Kidney (tissue), 2 donors: ENCODE data around the gene XCL1.

DNA sequence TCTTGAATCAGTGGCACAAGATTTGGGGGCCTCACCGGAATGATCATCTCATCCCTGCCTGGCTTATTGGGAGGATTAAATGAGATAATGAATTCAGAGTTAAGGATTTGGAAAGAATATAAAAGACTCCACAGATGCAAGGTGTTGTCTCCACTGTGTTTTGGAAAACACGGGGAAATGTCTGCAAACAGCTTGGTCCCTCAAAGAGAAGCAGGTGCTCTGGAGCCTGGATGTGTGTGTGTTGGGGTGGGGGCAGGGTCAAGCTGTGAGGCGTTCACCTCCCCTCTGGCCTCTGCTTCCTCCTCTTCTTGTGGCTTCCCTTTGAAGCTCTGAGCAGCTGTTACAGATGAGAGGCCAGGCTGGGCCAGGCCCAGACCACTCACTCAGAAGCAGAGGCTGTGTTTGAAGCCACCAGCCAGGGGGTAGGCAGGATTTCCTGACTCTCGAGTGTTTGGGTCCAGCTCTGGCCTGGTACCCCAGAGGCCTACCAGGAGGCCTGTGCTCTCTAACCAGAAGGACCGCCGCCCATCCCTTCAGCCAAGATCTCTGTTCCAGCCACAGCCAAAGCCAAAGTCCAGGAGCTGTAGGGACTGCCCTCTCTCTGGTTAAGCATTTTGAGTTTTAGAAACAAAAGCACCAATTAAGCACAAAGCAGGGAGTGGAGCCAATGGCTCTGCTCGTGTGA lies 20.2 kb downstream of the RCSD1 start:
- PRO-cap: no peak
- RRBS: no CpG with 5 or more reads among the region's 7 CpGs

DNA sequence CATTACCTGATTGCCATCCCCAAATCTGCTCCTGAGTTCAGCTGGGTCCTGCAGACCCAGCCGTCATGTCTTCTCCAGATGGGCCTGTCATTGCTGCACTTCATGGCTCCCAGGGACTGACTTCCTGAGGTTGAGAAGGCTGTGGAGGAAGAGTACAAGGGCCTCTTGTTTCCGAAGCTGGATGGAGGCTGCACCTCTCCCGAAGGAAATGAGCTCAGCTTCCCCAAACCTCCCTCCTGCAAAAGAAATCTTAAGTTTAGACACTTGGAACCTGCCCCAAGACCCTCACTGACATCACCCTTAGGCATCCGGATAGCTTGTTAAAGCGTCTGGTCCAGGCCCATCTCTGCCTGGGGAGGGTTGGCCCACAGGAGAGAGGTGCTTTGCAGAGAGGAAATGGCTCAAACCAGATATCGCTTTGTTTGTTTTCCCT lies 24.9 kb downstream of the RCSD1 start:
- PRO-cap: no peak
- RRBS: no CpG with 5 or more reads among the region's 6 CpGs

DNA sequence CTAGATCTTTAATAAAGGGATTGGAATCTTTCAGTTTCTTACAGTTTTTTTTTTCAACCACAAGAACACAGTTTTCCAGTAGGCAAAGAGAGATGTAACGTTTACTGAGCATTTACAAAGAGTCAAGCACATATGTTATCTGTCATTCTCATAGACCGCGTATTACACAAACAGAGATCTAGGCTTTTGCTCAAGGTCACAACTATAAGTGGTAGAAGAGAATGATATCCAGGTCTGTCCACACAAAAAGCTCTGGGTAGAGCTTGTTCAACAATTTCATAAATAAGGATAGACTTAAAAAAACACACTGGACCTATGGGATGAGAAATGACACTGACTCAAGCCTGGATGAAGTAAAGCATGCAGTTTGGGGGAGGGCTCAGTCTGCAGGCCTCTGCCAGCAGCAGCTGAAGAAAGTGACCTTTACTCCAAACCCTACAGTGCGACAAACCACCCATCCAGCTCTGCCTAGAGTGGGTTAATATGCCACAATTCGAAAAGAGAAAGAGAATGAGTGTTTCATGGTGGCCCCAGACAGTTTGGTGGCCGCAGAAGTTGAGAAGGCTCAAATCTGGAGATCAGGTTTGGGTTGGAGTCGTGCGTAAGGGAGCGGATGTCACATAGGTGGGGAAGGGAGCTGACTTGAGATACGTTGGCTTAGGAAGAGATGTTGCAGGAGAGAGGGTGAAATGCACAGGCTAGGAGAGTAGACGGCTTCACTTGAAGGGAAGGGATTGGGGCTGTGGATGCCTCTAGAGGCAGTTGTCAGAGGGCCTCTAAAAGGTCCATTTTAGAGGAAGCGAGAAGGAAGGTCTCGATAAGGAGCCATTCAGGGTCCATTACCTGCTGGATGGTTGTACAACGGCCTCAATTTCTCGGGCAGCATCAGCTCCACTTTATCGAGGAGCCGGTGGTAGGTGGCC lies 1.3 kb upstream of the DCAF6 start:
- PRO-cap: unidirectional peak, plus-strand start at position 365 of the sequence
- RRBS: no CpG with 5 or more reads among the region's 17 CpGs

DNA sequence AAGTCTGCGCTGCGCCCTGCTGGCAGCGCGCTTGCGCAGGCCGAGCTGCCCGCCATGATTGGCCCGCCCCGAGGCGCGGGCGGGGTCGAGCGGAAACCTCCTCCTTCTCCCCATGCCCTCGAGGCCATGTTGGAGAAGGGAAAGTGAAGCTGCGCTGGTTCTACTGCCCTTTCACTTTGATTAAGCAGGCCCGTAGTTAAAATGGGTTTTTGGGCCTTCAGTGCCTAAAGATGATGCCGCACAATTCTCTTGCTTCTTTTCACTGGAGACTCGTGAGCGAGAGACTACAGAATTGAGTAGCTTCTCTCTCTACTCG lies 390 bp upstream of the DCAF6 start:
- PRO-cap: bidirectional peak, plus-strand start at position 127 of the sequence, minus-strand start outside the sequence
- RRBS: no CpG with 5 or more reads among the region's 21 CpGs

- PRO-cap: no peak
- RRBS: no CpG with 5 or more reads among the region's 7 CpGs
Measured at GRCh38 chr1:167968197-167969117, 31.6 kb upstream of the MPC2 start.

DNA sequence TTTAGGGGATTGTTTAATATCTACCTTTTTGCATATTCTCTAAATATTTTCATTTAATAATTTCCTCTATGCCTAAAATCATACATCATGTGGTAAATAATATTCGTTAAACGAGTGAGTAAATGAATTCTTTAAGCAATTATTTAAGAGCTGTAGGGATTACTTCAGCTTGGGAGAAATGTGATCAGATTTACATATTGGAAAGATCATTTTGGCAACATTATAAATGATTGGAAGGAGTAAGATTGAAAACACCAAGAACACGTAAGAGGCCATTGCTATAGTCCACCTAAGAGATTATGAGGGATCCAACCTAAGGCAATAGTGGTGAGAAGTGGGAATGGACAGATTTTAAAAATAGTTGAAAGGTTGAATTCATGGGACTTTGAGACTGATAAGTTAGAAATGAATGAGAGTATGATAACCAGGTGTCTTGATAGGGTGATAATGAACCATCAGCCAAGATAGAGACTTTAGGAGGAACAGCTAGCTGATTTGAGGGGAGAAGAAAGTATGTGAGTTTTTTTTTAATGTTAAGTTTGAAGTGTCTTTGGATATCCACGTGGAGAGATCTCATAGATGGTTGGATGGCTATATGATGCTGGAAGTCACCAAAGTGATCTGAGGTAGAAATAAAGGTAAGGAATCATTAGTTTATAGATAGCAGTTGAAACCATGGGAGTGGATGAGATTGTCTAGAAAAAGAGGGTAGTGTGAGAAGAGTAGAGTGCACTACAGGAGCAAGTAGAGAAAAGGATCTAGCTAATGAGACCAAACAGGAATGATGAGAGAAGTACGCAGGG lies 89.5 kb upstream of the MPC2 start:
- PRO-cap: no peak
- RRBS: no CpG with 5 or more reads among the region's 5 CpGs

DNA sequence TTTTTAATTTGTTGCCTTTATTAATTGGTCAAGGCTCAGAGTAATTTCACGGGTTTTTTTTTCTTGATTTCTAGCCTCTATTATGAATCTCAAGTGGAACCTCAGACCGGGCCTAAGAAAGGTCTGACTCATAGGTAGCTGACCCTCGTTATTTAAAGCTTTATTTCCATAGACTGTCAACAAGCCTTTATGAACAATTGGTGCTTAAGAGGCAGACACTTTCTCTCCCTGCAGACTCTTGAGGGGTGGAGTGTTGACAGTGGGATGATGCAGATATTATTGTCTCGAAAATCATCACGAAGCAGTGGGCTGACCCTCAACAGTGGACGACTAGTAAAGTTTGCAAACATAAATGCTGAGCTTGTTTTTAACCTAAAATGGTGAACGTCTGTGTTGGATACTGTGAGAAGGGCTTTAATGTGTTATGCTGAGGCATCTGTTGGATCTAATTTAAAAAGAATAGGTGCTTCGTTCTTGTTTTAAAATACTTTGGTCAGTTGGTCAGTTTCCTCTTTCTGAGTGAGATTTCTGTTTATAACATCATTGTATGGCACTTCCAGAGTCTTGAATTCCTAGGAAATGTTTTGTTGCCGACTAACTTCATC lies 1.9 kb downstream of the SFT2D2 start:
- PRO-cap: no peak
- RRBS: no CpG with 5 or more reads among the region's 9 CpGs

GRCh38 chr1:168243038-168244095 lies 17.6 kb downstream of the SFT2D2 start:
- PRO-cap: no peak
- RRBS: no CpG with 5 or more reads among the region's 7 CpGs

DNA sequence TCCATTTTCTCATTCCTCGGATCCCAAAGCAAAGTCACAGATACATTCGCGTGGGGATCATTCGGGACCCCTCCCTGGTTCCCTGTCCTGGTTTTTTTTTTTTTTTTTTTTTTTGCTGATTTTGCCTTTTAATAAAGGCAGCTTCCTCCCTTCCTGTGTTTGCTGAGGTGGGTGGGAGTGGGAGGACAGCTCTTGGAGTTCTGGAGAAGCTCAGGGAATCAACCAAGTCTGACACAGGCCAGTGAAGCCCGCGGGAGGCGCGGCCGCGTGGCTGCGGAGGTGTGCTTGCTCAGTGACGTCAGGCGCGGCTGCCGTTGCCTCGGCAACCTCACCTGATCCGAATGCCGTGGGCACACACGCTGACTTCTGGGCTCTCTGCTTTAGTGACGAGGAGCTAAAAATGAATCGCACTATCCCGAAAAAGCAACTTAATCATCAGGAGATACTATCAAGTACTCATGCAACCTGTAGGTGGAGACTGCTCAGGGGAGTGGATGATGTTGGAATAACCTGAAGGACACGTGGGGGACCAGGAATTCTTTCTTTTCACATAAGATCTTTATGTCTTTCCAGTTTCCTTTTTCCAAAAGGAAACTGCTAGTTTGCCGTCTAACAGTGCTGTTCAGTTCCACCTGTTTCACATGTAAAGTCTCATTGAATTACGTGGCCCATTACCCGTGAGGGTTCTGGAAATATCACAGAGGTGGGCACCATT lies 106.5 kb downstream of the TBX19 start:
- PRO-cap: no peak
- RRBS: no CpG with 5 or more reads among the region's 26 CpGs

- PRO-cap: no peak
- RRBS: no CpG with 5 or more reads among the region's 5 CpGs
Measured at GRCh38 chr1:168520365-168520758, 23.4 kb downstream of the XCL2 start.

DNA sequence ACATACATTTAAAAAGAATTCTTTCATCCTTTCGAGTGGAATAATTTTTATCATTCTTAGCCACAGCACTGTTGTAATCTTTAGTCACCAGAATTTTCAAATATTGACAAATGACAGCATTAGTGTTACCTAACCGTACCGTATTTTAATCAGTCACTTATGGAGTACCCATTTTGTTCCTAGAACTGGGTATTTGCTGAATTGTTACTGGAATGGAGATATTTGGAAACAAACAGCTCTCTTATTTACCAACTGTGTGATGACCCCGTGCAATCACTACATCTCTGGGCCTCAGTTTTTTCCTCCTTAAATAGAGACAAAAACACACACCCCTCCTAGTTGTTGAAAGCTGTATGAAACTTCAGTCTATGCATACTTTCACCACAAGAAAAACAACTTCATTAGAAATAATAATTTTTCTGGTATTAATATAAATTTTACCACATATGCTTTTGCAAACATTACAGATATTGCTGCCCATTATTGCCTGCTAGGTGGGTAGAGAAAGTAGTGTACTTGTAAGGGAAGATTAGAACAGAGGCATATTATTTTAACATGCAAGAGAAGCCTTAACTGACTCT lies 8.0 kb upstream of the XCL2 start:
- PRO-cap: no peak
- RRBS: no CpG with 5 or more reads among the region's 4 CpGs

DNA sequence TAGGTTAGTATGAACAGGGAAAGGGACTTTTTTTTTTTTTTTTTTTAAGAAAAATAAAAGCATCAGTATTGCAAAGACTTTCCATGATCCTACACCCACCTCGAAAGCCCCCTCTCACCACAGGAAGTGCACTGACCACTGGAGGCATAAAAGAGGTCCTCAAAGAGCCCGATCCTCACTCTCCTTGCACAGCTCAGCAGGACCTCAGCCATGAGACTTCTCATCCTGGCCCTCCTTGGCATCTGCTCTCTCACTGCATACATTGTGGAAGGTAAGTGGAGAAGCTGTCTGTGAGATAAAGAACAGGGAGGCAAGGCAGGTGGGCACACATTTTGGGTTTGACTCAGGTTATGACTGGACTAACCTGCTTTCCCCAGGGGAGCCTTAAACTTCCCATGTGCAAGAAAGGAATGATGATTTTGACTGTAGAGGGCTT lies at the start of gene XCL1:
Gene XCL1, plus strand, starts transcription at position 178 of the 436 bp plus-strand sequence.
- PRO-cap: no peak
- RRBS: no CpG with 5 or more reads among the region's 2 CpGs

- PRO-cap: no peak
- RRBS: no CpG with 5 or more reads among the region's 9 CpGs
Measured at GRCh38 chr1:168751921-168752715, 23.1 kb upstream of the DPT start.

DNA sequence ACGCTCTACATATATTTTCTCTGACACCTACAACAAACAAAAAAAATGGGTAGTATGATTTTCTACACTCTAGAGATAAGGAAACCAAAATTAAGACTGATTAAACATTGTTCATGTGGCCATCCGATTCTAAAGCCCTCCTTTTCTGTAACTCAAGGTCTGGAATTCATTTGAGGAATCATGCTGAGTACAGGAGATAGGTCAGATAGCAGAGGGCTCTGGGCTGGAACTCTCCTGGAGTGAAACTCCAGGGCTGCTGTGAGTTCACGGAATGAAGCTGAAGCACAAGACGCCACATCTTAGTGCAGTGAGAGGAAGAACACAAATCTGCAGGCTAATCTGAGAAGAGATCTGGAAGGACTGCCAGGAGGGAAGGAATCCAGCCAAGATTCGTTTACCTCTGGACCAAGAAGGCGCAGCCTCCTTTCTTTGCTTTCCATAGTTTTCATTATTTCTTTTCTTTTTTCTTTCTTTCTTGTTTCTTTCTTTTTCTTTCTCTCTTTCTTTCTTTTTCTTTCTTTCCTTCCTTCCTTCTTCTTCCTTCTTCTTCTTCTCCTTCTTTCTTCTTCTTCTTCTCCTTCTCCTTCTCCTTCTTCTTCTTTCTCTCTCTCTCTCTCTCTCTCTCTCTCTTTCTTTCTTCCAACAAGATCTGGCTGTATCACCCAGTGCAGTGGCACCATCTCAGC lies 74.8 kb upstream of the ATP1B1 start:
- PRO-cap: no peak
- RRBS: no CpG with 5 or more reads among the region's 6 CpGs

DNA sequence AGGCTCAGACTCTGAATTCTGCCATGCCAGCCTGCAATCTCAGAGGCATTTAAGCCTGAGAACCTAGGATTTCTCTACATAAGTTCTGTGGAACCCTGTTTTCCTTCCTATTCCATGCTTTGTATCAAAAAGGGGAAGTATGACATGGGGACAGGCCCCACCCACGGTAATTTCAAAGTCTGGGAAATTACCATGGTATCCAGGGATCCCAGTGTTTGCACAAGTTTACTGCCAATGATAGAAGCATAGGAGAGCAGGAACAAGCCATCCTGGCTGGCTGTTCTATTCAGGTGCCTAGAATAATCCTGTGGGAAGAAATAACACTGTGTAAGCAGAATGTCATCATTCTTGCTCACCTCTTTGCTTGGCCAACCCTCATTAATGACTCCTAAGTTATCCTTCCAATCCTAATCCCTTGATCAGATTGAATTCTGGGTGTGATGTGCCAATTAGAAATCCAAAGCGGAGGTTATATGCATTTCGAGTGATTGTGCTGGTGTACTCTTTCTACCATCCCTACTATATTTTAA lies 53.7 kb upstream of the ATP1B1 start:
- PRO-cap: no peak
- RRBS: no CpG with 5 or more reads among the region's 3 CpGs

- PRO-cap: no peak
- RRBS: no CpG with 5 or more reads among the region's 2 CpGs
Measured at GRCh38 chr1:169060950-169061227, 45.6 kb upstream of the ATP1B1 start.

- PRO-cap: no peak
- RRBS: no CpG with 5 or more reads among the region's 17 CpGs
Measured at GRCh38 chr1:169115744-169116756, 9.6 kb downstream of the ATP1B1 start.

DNA sequence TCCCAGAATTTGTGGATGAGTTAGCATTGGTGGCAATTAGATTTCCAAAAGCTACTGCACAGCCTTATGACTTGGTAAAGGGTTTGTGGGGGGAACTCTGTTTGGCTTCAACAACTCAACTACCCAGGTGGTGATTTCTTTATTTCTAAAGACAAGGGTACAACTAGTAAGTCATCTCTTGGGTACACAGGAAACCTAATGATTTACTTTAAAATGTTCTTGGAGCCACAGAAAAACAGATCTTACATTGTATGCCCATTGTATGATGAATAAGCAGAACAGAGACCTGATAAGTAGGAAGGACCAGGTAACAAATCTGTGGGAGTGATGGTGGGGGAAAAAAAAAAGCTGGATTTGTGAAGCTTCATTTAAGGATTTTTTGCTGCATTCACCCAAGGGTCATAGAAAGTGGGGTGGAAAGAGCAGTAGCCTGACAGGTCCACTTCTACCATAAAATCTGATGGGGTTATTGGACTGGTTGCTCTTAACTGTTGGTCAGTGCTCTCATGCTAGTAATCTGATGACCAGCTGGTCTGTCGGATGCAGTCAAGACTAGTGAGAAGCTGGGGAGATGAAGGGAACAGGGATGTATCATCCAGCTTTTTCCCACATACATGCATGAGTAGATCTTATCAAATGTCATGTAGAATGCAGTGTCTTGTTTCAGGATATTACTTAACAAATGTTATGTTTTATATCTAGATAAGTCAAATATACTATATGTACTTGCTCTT lies 10.9 kb downstream of the ATP1B1 start:
- PRO-cap: no peak
- RRBS: no CpG with 5 or more reads among the region's 1 CpG

DNA sequence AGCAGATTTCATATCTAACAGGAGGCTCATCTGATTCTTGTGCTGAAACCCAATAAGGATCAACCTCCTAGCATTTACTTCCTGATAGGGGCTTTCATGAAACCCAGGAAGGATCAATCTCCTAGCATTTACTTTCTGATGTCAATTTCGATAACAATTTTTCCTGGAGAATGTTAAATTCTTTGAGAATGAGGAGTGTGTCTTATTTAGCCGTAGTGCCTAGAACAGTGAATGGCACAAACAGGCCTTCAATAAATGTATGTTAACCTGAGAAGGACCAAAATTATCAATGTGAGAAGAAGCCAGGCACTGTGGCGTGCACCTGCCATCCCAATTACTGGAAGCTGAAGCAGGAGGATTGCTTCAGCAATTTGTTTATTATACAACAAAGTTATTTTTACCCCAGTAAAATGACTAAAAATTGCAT lies 38.0 kb downstream of the ATP1B1 start:
- PRO-cap: no peak
- RRBS: no CpG with 5 or more reads among the region's 3 CpGs

DNA sequence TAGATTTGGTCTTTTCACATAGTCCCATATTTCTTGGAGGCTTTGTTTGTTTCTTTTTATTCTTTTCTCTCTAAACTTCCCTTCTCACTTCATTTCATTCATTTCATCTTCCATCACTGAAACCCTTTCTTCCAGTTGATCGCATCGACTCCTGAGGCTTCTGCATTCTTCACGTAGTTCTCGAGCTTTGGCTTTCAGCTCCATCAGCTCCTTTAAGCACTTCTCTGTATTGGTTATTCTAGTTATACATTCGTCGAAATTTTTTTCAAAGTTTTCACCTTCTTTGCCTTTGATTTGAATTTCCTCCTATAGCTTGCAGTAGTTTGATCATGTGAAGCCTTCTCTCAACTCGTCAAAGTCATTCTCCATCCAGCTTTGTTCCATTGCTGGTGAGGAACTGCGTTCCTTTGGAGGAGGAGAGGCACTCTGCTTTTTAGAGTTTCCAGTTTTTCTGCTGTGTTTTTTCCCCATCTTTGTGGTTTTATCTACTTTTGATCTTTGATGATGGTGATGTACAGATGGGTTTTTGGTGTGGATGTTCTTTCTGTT lies 89.2 kb downstream of the NME7 start:
- PRO-cap: no peak
- RRBS: no CpG with 5 or more reads among the region's 8 CpGs